Cerebral cortex (tissue), 2 donors: ENCODE measurements around a stretch of chr6.

DNA sequence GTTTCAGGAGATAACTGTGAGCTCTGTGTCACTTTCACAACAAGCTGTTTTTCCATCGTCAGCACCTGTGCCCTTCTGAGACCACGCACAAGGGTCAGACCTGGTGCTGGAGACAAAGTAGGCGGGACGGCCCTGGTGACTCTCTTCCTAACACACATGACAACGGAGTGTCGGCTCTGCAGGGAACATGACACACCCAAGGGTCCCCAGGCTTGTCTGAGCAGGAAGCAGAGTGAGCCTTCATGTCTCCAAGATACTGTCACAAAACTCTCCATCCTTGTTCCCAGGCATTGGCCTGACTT, 86.3 kb upstream of the THBS2 start:
- PRO-cap, 2 experiments: no peak in any of the 2 experiments

DNA sequence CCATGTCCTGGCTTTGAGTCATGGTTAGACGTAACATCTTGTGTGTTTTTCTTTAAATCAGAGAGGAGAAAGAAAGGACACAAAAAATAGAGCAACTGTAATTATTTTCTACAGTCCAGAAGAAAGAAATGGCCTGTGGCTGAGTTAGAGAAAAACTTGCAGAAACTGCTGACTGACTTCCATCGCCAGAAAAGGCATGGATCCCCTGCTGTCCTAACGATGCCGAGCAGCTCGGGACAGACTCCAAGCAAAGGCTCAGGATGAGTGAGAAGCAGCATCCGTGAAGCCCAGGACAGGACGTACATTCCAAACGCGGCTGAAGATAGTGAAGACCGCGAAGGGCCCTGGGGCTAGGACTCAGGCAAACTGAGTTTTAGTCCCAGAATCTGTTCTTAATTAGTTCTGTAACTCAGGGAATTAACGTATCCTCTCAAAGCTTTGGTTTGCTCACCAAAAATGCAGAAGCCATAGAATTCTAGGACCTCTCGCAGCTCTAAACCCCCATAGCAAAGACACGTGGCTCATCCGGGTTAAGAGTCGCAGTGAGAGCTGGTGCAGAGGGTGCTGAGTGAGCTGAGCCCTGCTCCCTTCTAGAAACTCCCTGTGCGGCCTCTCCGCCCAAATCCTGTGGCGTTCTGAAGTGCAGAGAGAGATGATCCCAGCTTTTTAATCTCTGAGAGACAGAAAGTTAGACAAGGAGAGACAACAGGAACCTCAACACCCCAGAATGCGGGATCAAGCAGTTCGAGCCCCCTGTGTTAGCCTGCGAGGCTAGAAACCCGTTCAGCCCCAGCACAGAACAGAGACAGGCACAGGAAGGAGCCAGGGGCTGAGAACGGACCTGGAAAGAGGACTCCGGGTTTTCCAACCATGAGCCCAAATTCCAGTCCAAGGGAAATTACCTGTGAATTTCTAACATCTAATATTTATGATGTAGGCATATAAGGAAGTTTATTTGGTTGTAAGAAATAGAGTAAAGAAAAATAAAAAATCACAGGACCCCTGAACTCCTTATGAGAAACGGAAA, 133.0 kb upstream of the THBS2 start:
- PRO-cap, 2 experiments: no peak in any of the 2 experiments

DNA sequence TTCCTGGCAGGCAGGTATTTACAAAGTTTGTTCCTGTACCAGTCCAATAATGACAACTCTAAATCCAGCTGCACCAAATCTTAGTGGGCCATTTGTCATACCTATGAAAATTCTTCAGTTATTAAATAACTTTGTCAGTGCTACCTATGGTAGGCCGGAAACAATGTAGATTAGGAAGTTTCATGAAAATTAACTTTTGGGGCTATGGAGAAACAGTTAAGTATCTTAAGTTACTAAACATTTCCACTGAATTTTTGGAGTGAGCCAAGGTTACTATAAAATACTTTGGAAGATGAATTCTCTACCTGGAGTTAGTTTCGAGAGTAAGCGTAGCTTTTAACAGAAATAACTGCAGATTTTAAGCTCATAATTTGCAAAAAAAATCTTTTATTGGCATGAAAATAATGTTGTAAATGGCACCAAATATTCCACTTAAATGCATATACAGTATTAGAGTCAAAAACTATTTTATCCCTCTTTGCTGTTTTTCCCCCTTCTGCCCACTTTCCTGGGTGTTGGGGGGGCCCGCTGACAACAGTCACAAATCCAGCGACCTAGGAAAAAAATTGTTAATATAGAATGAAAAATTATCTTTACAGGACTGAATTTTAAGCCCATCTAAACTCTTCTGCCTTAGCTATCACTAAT, 1.7 kb downstream of the C6orf120 start:
- PRO-cap, 2 experiments: no peak in any of the 2 experiments

DNA sequence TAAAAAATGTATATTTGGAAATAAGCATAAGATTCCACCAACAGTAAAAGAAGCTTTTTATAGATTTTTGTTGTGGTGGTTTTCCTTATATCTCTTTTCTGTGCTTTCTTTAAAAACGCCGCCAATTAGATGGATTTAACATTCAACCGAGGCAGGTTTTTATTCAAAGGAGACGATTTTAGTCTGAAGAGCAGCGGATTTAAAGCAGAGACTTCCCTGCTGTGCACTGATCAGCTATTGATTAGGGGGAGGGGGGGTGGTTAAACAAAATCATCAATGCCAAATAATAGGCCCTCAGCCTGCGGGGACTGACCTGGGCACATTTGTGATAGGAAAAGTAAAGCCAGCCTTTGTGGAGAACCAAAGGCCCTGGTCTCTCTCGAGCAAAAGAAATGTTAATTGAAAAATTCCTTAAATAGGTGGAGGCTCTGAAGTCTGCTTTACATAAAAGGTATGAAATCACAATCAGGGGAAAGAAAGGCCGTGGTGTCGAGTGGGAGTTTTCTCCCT, 55.8 kb downstream of the DLL1 start:
- PRO-cap, 2 experiments: no peak in any of the 2 experiments

GRCh38 chr6:170306876-170307814, 587 bp downstream of the FAM120B start:
- PRO-cap, 2 experiments: no peak in any of the 2 experiments

- PRO-cap, 2 experiments: no peak in any of the 2 experiments
Measured at GRCh38 chr6:170533739-170534565, 19.2 kb downstream of the PSMB1 start.

DNA sequence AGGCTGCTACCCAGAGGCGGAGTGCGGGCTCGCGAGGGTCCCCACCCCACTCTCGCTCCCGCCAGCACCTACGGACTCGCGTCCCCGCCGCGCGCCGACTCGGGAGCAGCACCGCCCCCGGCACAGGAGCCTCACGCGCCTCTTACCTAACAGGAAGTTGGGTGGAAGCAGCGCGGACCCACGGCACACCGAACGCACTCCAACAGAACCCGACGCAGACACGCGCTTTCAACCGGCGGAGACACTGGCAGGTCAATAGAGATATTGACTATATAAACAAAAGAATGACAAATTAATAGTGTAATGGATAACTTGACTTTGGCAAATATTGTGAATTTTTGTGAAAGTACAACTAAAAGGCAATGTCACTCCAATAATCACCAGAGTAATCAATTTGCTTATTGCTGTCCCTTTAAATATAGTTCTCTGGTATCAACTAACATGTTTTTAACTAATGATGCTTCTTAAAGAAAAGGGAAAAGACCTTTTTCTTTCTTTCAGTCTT, 28.1 kb upstream of the PDCD2 start:
- PRO-cap, 2 experiments: no peak in any of the 2 experiments